Vein endothelial cell (primary cell): ENCODE data around the genes YPEL2, TUBD1 and RPS6KB1.

DNA sequence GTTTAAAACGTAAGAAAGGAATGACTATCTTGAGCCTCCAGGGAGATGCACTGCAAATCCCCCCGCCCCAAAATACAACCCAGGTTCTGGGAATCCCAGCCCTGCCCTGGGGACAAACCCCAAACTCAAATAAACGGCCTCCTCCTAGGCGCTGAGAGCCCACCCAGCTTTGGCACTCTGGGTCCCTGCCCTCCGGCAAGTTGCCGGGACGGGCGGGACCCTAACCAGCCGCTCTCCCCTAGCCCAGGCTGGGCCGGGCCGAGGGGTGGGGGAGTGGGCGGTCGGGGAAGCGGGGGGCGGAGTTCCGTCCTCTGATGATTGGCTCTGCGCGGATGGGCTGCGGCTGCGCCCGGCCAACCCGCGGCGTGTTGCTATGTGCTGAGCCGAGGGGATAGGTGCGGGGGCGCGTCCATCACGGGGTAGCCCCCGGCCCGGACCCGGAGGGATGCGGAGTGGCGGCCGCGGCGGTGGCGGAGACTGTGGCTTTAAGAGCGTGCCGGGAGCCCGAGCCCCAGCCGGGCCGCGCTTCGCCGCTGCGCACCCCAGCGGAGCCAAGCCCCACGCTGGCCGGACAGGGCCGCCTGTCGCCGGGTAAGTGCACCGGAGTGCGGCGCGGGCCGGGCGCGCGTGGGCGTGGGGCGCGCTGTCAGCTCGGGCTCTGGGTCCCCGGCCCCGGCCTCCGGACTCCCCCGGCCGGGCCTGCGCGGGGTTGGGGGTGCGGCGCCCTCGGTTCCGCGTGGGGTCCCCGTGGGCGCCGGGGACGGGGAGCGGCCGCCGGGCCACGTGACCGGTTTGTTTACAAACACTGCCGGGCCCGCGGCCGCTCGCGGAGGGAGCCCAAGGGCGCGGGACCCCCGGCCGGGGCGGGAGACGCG is at the start of gene YPEL2:
Gene YPEL2, plus strand, starts transcription at position 422 of the 875 bp plus-strand sequence.
- CAGE, long polyA plus RNA: no peak

DNA sequence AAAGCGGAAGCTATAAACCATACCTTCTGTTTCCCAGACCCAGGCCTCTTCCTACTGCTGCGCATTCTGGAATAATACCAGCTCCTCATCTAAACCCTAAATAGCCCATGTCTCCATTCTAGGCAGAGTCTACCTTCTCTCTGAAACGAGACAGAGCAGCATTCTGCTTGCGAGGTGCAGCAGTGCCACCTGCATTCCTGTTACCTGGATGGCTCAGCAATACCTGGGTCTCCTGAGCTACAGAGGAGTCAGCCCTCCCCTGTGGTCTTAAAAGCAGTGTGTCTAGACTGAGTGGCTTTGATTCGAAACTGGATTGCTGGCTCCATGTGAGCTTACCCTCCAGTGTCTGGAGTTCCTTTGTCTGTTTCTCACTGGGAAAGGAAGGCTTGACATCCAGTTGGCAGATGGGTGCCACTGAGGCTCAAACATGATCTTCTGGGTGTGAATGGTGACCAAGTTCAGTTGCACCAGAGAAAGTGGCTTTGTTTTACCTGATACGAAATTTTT is 6.5 kb downstream of the YPEL2 start:
- CAGE, long polyA plus RNA: no peak

DNA sequence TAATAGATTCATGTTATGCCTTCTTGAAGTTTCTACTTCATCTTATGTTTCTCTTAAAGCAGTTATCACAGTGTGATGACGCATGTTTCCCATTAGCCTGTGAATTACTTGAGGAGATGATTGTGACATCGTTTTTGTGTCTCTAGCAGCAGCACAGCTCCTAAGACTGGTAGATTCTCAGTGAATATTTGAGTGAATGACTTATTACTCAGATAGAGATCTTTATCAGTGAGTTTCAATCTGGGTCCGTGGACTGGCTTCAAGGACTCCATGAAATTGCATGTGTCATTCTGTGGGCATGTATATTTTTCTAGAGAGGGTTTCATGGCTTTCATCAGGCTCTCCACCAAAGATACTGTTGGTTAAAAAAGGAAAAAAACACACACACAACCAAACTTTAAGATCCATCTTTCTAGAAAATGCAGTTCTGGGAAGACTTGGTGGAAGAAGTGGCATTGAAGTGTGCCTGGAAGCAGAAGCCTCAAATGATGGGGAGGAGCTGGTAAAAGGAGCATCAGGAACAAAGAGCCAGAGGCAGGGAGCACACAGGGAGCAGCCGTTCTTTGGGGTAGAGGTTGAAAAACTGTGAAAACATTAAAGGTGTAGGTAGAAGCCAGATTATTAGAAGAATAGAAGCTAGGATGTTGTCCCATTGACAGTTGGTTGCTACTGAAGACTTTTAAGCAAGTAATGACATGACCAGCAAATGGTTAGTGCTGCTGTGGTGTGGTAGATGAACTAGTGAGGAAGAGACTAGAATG is 30.1 kb downstream of the YPEL2 start:
- CAGE, long polyA plus RNA: no peak

- CAGE, long polyA plus RNA: no peak
Observed at GRCh38 chr17:59362153-59362818, 30.8 kb downstream of the YPEL2 start.

GRCh38 chr17:59437893-59438613 is 106.6 kb downstream of the YPEL2 start:
- CAGE, long polyA plus RNA: no peak

DNA sequence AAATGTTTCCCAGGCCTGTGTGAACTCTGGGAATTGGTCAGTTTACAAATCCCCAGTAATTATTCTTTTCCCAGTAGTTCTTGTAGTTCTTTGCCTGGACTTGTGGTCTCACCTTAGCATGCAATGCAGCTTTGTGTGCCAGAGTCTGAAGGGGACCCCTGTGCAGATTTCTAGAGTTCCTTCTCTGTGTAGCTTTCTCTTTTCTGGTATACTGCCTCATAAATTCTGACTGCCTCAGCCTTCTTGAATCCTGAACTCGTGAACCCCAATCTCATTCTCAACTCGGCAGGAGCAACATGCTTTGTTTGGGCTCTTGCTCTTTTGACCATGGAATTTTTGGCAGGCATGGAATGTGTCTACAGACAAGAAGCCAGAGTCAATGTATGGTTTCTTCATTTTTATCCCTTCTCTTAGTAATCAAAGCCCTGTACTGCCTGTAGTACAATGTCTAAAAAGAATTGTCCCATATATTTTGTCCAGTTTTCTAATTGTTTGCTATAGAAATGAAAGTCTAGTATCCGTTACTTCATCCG is 54.3 kb downstream of the VMP1 start:
- CAGE, long polyA plus RNA: no peak

- CAGE, long polyA plus RNA: no peak
Observed at GRCh38 chr17:59840340-59840560, 52.5 kb downstream of the TUBD1 start.

DNA sequence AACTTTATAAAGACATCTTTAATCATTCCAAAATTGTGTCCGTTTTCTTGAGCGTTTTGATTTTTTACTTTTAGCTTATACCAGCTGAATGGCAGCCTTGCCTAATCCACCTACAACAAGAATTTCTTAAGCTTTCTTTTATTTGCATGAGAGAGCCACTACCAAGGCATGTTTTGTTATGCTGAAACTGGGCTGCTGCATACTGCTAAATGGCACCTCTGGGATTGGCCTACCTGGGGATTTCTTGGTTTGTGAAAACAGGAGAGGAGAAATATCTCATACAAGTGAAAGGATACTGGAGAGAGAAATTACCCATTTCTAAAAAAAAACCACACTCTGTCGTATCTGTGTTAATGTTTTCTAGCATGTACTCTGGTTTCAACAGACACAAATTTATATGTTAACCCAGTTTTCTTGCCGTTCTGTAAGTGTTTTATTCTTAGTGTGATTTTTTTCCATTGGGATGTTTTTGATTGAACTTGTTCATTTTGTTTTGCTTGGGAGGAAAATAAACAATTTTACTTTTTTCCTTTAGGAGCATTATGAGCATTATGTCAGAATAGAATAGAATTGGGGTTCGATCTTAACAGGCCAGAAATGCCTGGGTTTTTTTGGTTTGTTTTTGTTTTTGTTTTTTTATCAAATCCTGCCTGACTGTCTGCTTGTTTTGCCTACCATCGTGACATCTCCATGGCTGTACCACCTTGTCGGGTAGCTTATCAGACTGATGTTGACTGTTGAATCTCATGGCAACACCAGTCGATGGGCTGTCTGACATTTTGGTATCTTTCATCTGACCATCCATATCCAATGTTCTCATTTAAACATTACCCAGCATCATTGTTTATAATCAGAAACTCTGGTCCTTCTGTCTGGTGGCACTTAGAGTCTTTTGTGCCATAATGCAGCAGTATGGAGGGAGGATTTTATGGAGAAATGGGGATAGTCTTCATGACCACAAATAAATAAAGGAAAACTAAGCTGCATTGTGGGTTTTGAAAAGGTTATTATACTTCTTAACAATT is 51.9 kb downstream of the TUBD1 start:
- CAGE, long polyA plus RNA: no peak

DNA sequence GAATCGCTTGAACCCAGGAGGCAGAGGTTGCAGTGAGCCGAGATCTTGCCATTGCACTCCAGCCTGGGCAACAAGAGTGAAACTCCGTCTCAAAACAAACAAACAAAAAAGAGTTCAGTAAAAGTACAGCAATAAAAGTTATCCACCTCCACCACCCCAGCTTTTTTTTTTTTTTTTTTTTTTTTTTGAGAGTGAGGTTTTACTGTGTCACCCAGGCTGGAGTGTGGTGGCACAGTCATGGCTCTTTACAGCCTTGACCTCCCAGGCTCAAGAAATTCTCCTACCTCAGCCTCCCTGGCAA is 48.9 kb downstream of the TUBD1 start:
- CAGE, long polyA plus RNA: no peak

DNA sequence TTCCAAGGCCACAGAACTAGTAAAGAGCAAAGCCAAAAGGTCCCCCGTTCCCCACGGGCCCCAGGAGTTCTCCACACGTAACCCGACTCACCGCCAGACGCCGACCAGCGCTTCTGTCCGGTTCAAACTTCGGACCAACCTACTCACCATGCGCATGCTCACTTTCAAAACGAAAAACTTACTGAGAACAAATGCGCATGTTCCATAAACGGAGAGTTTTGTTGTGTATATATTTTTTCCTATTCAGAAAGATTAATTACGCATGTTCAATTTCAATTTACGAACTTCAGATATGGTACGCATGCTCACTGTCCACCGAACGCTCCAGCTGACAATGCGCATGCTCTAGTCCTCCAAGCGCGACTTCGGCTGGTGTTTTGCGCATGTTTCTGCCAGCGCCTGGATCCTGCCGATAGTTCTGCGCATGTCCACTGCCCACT is at the start of gene TUBD1:
Gene TUBD1, minus strand, starts transcription at position 338 of the 440 bp plus-strand sequence.
- CAGE, long polyA plus RNA: no peak

DNA sequence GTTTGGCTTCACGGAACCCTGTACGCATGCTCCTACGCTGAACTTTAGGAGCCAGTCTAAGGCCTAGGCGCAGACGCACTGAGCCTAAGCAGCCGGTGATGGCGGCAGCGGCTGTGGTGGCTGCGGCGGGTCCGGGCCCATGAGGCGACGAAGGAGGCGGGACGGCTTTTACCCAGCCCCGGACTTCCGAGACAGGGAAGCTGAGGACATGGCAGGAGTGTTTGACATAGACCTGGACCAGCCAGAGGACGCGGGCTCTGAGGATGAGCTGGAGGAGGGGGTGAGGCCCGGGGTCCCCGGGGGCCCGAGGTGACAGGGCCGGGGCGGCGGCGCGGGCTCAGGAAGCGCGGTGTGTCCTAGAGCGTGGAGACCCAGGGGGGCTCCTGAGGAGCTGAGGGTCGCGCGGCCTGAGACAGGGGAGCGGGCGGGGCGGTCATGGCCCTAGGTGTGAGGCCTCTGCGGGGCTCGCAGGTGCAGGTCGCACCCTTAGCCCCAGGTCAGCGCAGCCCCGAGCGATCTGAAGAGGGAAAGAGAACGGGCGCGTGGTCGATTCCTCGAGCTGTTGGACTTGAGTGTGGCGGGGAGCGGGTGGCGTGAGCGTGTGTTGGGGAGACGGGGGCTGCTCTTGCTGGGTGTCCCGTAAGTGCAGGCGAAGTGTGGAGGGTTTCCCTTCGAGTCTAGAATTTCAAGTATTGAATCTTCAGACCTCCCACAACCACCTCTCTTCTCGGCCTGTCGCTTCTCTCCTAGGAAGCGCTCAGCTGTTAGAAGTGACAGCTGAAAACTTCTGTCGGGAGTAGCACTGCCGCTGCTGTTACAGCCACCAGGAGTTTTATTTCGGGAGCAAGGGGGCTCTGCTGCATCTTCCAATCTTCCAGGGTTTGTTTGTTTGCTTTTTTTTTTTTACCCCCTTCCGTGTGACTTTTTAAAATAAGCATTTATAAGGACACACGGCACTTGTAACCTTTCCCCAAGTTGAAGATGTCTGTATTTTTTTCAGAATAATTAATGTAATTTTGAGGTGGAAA is at the start of gene RPS6KB1:
Gene RPS6KB1, plus strand, starts transcription at position 76 of the 1,028 bp plus-strand sequence.
- CAGE, long polyA plus RNA: start-site peak on the plus strand centred at position 81 of the sequence, 22 bp wide, 65 and 42 reads in 2 replicates

DNA sequence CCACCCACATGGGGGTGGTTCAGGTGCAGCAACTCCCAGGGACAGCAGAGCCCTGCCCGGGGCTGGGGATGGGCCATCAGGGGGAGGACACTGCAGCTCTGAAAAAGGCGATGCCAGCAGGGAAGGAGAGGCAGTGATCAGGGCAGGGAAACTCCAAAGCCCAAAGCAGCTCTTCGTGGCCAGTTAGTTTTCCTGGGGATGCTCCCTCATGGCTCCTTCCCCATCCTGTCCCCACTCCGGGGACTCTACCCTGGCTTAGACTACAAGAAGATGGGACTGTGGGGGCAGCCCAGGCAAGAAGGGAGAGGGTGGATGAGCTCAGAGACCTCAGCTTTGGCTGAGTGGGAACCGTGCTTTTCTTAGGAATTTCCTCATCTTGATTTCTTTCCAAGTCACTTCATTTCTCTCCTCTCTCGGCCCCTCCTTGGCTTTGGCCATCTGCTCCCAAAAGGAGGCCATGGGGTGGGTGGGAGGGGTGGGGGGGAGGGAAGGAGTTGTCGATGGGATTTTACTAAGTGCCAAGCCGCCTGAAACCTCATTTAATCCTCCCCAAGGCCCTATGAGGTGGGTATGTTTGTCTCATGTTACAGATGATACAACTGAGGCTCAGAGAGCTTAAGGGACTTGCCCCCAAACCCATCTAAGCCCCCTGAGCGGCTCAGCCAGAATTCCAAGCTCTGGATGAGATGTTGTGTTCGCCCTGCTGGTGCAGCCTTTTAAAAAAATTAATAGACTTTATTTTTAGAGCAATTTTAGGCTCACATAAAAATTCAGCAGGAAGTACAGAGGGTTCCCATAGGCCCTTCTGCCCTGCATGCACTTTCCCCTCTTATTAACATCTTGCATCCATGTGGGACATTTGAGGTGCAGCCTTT is 4.2 kb downstream of the CA4 start:
- CAGE, long polyA plus RNA: no peak

DNA sequence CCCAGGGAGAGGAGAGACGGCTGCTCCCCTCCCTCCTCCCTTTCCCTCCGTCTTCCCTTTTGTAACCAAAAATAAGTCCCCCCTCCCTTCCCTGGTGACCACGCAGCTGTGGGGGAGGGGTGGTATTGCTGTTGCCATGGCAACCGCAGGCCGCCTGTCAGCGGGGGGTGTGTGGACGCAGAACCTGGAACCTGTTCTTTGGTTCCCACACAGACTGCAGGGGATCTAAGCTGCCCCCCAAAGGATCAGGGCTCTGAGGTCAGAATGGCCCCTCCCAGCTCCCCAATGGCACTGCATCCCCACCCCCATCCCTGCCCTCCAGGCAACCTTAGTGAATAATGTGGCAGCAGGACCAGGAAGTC is 11.8 kb downstream of the CA4 start:
- CAGE, long polyA plus RNA: no peak

DNA sequence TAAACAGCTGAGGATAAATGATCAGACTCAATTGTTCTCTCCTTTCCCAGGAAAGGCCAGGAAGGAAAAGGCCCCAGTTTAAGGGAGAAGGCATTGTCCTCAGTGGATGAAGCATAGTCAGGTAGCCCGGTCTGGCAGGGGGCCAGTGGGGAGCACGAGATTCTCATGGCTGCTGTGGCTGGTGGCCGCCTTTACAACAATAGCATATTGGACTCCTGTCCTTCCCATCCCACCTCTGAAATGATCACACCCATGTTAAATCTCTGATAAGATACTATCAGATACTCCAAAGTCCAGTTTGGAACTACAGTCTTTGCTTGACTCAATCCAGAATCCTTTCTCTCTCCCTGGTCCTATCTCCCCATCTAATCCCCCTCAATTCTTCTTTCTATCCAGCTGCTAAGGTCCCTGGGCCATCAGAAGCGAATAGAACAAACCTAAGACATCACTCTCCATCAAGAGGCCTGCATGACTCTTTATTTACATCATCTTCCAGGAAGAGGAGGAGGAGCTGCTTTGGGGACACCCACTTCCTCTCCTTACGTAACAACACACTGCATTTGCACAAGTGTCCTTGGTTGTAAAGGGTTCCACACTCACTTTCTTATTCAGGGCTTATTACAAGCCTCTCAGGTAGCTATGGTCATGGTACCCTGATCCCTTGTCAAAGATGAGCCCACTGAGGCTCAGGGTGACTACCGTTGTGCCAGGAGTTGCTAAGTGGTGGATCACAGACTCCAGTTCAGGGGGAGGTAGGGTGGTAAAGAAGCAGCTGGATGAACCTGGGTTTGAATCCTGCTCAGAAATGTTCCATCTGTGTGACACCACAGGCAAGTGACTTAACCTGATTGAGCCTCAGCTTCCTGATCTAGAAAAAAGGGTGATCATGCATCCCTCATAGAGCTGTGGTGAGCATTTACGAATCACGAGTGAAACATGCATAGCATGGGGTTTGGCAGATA is 20.7 kb downstream of the CA4 start:
- CAGE, long polyA plus RNA: no peak

DNA sequence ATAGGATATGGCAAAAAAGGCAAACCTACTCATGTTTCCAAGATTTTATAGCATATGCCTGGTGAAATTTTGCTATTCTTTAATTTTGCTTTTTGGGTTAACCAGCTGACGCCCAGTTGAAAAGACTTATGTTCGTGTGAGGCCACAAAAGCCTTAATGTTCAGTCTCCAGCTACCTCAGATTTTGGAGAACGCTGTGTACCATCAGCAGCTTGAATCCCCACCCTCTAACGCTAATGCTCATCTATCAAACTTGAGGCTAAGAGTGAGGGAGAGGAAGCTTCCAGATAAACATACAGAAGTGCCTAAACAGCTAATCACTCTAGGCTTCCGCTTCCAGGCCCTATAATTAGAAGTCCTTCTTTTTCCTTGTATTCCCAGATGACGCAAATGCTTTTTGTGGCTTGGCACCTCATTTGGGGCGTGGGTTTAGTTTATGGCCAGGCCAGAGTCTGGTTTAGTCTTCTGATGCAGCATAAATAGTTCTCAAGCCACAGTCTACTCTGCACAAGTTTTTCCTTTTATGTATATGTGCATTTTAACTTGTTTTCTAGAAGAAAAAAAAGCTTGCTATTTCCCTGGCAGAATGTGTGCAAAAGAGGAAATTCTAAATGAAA is 263.3 kb downstream of the BCAS3 start:
- CAGE, long polyA plus RNA: no peak

- CAGE, long polyA plus RNA: no peak
Observed at GRCh38 chr17:61065309-61066012, 334.2 kb upstream of the TBX2 start.

GRCh38 chr17:61196068-61196912 is 203.4 kb upstream of the TBX2 start:
- CAGE, long polyA plus RNA: no peak

GRCh38 chr17:61218337-61218864 is 181.2 kb upstream of the TBX2 start:
- CAGE, long polyA plus RNA: no peak

DNA sequence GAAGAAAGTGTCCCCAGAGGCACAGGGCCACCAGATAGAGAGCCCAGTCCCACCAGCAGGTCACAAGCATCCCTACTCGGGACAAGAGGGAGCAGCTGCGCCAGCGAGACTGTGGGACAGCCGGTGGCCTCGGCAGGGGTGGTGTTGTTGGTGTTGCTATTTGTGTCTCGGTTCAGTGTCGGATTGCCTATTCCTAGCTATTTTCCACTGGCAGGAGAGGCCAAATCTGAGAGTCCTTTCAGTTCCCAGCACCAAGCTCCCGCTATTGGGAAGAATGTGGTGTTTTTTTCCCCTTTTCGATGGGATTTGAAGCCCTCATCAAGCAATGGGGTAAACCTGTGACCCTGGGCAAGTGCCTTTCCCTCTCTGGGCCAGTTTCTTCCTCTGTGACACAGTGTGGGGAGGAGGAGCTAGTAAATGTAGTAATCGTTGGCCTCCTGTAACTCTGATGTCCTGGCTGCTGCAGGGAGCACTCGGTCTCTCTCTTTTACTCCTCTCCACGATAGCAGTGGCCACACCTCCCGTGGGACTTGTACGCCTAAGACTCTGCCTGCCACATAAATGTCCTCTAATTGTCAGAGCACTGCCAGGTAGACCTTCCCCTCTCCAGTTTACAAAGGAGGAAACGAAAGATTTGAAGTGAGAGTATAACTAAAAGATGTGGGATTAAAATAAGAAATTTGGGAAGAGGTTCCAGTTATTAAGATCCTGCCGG is 22.3 kb upstream of the TBX2 start:
- CAGE, long polyA plus RNA: no peak

GRCh38 chr17:61398871-61399709 is 553 bp upstream of the TBX2 start:
- CAGE, long polyA plus RNA: no peak